Pericardium fibroblast (primary cell): ENCODE results near the genes C2orf76, PTPN4 and NIFK.

DNA sequence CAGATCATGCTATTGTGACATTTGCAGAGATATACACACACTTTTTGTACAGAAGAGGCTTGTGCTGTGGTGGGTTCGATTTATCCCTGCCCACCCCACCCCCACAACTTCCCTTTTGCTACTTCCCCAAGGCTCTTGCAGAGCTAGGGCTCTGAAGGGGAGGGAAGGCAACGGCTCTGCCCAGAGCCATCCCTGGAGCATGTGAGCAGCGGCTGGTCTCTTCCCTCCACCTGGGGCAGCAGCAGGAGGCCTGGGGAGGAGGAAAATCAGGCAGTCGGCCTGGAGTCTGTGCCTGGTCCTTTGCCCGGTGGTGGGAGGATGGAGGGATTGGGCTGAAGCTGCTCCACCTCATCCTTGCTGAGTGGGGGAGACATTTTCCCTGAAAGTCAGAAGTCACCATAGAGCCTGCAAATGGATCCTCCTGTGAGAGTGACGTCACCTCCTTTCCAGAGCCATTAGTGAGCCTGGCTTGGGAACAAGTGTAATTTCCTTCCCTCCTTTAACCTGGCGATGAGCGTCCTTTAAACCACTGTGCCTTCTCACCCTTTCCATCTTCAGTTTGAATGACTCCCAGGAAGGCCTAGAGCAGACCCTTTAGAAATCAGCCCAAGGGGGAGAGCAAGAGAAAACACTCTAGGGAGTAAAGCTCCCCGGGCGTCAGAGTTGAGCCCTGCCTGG, 40.1 kb downstream of the STEAP3 start:
- RAMPAGE, long total RNA: no peak

GRCh38 chr2:119293771-119294429, 70.3 kb downstream of the STEAP3 start:
- RAMPAGE, long total RNA: no peak

- RAMPAGE, long total RNA: start-site peak on the minus strand at chr2:119366778-119366813, 187 and 36 reads in 2 replicates
Observed at GRCh38 chr2:119366684-119366906, at the start of gene C2orf76. TSS of gene C2orf76 (minus strand) at chr2:119366834.

GRCh38 chr2:119433839-119434547, 2.3 kb downstream of the TMEM37 start:
- RAMPAGE, long total RNA: no peak

- RAMPAGE, long total RNA: no peak
Observed at GRCh38 chr2:119476401-119476780, 44.7 kb downstream of the TMEM37 start.

DNA sequence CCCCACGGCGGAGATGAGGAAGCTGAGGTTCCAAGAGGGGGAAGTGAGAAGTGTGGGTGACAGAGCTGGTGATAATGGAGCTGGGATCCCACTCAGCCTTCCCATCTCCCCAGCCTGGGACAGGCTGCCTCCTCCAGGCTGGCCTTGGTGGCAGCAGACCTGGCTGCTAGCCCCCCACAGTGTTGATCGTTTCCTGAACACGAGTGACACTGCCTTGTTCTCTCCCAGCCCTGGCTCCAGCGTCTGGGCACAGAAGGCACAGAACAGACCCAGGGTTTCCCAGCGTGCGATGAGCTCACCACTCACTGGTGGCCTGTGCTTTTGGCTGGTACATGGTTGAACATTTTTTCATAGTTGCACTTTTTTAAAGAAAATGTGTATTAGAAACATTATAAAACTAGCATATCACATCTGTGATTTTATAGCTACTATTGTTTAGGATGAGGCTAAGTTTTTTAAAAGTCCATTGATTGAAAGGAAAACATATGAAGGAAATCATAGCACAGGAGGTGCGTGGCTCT, 40.9 kb downstream of the SCTR start:
- RAMPAGE, long total RNA: no peak

- RAMPAGE, long total RNA: no peak
Observed at GRCh38 chr2:119544725-119545572, 700 bp downstream of the CFAP221 start.

- RAMPAGE, long total RNA: no peak
Observed at GRCh38 chr2:119596564-119597056, 52.4 kb downstream of the CFAP221 start.

DNA sequence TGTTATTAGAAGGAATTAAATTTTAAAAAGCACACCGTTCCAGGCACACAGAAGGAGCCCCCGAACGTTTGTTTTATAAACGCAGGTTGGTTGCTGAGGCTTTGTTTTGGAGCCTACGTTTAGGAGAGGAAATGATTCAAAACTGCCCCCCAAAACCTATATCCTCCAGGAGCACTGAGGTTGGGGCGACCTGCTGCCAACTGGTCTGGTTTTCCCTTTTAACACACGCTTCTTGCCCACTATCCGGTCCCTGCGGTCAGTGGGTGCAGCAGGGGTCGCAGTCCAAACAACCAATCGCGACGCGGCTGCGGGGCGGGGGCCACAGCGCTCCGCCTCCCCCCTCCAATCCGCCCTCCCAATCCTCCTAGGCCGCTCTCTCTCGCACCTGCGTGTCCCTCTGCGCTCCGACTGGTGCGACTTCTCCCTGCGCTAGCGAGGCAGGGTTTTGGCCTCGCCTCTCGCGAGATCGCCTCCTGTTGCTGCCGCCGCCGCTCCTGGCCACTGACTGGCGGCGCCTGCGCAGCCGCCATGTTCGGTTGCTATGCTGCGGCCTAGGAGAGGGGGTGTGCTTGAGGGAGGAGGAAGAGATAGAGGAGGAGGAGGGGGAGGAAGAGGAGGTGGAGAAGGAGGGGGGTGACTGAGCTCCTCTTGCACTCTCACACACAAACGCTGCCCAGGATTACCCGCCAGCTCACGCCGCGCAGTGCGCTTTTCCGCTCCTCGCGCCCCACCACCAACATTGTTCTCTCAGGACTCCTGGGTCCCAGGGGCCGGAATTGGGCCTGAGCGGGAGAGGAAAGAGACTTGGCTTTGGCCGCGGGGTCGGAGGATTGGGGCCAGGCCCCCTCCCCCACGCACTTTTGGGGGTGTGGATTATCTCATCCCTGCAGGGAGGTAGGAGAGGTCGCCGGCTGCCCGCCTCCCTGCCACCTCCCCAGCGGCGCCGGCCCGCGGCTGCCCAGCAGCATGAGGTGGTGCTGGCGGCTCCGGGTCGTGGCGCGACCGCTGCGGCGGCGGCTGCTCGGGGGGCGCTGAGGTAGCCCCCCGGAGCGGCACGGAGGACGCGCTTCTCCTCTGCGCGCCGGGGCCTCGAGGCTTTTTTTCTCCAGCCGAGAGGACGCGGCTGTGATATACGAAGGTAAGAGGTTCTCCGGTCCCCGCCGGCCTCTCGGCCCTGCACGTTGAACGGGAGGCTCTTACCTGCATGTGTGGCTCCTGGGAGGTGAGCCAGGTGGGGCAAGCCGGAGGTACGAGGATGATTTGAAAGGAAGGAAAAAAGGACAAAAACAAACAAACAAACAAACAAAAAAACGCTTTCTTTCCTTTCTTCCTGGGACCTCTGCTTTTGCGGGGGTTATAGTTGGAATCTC, at the start of gene PTPN4:
TSS of gene PTPN4 (plus strand) at position 676 of the 1,370 bp plus-strand sequence.
- RAMPAGE, long total RNA: no peak

DNA sequence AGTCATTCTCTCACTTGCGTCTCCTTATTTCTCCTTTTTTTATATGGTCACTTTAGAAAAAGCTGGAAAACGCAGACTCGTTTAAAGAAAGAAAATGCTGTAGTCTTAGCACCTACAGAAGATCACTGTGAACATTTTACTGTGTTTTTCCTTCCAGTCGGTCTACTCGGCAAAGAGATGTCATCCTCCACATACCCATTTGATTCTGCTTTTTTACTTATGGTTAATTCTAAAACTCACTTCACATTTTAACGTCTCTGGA, 5.1 kb upstream of the TMEM185B start:
- RAMPAGE, long total RNA: no peak

DNA sequence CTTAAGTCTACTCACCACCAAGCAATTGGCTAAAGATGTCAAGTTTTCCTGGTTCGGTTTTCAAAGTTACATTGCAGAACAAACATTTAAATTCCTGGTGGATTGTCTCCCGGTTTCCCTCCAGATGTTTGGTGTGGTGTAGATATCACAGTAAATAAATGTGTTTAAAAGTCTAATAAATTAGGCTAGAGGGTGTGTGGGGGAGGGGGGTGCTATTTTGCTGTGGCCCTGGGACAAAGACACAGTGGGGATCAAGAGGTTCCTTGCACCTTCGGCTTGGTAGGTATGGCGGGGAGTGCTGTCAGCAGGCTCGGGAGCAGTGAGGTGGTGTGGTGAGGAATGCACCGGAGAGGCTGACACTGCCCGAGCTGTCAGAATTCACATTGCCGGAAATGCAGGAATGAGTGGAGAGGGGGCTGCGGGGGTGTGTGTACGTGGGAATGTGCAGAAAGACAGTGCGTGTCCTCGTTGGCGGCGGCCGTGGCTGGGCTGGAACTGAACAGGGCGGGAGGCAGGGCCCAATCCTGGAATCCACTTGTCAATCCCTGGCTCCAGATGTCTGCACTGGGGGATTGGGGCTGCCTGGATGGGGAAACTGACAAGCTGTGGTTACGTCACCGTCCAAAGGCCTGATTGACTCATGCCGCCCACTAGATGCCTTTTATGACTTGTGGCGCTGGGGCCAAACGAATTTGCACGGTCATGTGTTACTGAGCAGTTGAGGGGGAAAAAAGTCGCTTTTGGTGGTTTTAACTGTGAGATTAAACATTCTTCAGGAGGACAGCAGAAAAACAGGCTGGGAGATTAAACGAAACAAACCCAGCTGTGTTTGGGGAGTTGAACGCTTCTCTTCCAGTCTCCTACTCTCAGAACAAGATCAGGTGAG, 189.6 kb upstream of the GLI2 start:
- RAMPAGE, long total RNA: no peak

DNA sequence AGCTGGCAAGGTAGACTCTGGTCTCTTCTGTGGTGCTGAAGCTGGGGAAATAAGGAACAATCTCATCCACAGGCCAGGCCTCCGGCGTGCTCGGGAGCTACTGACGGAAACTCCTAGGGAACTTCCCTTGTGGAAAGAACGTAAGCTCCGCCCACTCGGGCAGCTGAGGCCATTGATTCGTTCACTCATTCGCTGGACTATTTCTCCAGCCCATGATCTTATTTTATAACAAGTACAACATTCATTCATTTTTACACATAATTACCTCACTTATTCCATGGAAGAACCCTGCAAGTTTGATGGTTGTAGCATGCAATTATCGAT, 182.4 kb upstream of the GLI2 start:
- RAMPAGE, long total RNA: no peak

DNA sequence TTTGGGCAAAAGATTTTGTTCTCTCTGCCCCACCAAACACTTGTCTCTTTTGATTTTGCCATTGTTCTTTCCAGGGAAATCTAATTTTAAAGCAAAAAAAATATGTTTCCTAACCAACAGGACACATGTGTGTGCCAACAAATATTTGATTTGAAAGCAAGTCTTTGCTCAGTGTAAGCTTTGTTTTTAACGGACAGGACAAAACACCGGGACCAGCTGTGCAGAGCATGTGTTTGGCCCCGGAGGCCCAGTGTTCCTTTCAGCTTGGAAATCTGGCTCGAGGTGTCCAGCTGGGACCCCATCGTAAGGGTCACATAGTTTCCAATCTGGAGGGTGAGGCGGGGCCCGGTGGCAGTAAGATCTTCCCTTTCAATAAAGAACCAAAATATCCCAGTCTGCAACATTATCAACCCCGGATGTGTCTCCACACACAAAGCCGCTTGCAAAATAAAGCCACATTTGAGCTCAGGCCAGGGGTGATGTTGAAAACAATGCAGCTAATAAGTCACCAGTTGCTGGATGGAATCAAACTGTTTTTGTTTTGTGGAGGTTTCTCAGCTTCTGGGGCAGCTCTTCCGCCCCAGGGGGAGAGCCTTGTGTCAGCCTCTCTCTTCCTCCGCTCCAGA, 138.7 kb upstream of the GLI2 start:
- RAMPAGE, long total RNA: no peak

DNA sequence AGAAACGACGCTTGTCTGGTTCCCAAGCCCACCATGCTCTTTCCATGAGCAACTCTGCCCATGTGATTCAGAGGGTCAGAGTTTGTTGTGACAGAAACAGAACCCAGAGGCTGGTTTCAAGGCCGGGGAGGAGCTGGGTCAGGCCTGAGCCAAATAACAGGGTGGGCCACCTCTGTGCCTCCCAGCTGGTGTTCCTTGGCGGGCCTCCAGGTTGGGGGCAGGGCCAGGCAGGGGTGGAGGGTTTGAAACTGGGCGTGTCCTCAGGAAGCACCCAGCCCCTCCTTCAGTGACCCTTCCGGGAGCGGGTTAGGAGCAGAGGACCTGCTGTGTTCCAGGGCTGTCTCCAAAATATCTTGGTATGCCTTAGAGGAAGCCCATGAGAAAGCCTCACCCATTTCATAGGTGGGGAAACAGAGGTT, 74.9 kb upstream of the GLI2 start:
- RAMPAGE, long total RNA: no peak

GRCh38 chr2:120741239-120742464, 6.0 kb downstream of the GLI2 start:
- RAMPAGE, long total RNA: no peak

DNA sequence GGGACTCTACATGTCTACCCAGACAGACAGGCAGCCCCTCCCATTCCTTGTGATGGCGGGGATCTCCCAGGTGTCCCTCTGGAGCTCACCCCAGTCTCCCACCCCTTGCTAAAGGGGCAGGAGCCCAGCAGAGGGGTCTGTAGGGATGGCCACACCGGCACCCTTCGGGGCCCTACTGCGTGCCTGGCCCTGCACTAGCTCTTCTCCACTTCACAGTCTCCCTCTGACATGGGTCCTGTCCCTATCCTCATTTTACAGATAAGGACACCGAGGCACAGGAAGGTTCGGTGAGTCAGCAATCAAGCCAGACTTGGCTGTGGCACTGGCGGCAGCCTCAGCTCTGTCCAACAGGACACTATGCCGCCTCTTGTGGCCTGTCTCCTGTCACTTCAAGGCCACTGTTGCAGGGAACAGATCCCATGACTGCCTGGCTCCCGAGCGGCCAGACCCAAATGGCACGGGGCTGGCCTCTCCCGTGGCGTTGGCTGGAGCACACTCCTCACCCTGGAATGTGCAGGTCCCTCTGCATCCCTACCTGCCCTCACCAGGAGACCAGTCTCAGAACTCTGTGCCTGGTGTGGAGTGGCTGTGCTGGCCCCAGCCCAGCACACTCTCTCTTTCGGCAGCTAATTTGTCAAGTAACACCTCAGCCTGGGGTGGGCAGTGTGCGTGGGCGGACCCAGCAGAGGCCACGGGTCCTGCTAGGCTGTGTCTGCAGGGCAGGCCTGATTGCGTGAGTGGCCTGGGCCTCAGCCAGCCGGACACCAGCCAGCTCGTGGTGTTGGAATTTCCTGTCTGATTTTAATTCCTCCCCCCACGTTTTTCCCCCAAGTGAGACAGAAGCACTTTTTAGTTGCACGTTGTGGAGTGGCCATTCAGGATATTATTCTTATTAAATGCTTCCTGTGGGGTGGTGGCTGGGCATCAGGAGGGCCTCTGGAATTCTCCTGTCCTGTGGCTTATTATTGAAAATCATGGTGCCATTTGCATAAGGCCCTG, 179.2 kb downstream of the GLI2 start:
- RAMPAGE, long total RNA: no peak

GRCh38 chr2:121195902-121196504, 89.0 kb downstream of the TFCP2L1 start:
- RAMPAGE, long total RNA: no peak

DNA sequence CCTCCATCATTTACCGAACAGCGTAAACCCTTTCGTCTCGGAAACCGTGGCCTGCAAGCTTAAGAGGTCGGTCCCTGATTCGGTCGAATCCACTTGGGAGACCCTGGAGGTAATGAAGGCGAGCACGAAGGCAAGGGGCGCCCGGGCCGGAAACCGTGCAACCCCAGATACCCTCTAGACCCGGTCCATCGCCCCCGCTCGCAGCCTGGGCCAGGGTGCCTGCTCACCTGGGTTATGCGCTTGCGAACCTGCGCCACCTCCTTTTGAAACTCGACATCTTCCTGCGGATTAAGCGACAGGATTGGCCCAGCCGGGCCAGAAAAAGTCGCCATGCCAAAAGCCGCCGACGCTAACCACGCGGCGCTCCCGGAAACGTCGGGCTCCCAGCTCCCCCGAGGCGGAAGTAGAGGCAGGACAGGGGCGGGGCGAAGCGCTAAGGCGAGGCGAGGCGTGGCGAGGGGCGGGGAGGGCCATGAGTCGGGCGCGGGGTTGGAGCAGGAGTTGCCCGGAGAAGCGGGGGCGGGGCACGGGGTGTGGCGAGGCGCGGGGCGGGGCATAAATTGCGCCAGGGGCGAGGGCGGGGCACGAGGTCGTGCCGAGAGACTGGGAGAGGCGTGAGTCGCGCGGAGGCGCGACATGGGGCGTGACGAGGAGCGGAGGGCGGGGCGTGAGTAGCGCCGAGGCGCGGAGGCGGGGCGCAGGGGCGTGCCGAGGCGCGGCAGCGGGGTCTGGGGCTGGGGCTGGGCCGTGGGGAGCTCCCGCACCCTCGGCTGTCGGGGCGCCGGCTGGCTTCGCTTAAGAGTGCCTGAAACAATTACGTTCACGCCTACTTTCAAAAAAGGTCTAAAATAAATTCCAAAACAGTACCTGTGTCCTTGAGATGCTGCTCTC, at the start of gene NIFK:
TSS of gene NIFK (minus strand) at position 357 of the 891 bp plus-strand sequence.
- RAMPAGE, long total RNA: start-site peak on the minus strand centred at position 377 of the sequence, 65 bp wide, 6,626 and 8,201 reads in 2 replicates

- RAMPAGE, long total RNA: no peak
Observed at GRCh38 chr2:121902067-121902949, 146.9 kb downstream of the TSN start.

- RAMPAGE, long total RNA: no peak
Observed at GRCh38 chr2:122352051-122352605, 596.7 kb downstream of the TSN start.